ENCODE measurements around a stretch of chr3.

- PRO-cap: no peak
- RAMPAGE, long total RNA, 4 experiments: no peak in any of the 4 experiments
Measured at GRCh38 chr3:195715820-195716410, 4.9 kb upstream of the MUC20 start.

GRCh38 chr3:195722053-195723049, 1.6 kb downstream of the MUC20 start:
- PRO-cap: no peak
- RAMPAGE, long total RNA, 4 experiments: no peak in any of the 4 experiments

DNA sequence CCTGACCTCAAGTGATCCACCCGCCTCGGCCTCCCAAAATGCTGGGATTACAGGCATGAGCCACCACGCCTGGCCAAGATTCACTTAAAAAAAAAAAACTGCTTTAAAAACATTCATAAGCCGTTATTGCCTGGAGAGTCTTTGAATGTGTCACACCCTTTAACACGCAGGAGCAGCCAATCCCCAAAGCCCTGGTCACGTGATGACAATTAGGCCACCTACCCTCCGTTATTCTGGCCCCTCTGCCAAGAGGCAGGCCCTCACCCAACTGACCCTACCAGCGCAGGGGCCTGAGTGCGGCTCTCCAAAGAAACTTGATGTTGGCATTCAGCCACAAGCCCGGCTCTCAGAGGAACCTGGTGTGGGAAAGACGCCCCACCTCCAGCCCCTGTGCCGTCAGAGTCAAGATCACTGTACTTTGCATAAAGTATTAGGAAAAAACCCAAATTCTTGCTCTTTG, 11.5 kb upstream of the MUC4 start:
- PRO-cap: no peak
- RAMPAGE, long total RNA, 4 experiments: no peak in any of the 4 experiments

GRCh38 chr3:195874034-195874407, 34.3 kb downstream of the TNK2 start:
- PRO-cap: no peak
- RAMPAGE, long total RNA, 4 experiments: no peak in any of the 4 experiments

DNA sequence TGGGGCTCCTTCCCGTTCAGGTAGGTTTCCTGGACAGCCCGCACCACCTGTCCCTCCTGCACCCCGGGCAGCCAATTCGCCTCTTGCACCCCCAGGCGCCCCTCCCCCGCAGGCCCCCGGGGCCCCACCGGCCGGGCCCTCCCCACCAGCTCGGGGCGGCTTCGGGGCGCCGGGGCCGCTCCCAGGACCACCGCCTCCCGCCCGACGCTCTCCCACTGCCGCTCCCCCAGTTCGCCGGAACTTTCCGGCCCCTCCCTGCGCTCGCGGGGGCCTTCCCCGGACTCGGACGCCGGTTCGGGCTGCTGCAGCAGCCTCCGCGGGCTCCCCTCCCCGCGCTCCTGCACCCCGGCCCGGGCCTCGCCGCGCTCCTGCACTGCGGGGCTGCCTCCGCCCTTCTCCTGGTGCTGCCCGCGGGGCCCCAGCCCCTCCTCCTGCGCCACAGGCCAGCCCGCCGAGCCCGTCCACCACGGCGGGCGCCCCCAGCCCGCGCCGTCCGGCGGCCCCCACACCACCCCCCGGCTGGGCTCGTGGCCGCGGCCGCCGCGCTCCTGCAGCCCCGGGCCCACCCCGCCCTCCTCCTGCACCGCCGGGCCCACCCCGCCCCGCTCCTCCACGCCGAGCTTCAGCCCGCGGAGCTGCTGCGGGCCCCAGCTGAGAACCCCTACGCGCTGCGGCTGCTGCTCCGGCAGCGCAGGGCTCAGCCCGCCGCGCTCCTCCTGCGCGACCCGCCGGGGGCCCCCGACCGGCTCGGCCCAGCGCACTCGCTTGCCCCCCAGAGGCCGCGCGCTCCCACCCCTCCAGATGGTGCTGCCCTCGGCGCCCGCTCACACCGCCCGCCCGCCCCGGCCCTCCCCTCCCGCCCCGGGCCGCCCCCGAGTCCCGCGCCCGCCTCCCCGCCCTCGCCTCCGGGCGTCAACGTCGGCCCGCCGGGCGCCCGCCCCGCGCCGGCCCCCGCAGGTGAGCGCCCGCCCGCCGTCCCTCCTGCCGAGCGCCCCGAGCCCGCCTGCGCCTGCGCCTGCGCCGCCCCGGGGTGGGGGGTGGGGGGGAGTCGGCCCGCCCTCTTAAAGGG, 742 bp upstream of the TNK2 start:
- PRO-cap: bidirectional peak, plus-strand start outside the sequence, minus-strand start at position 1,005 of the sequence
- RAMPAGE, long total RNA, 4 experiments: no peak in any of the 4 experiments

- PRO-cap: no peak
- RAMPAGE, long total RNA, 4 experiments: no peak in any of the 4 experiments
Measured at GRCh38 chr3:195970102-195970725, 61.9 kb upstream of the TNK2 start.

DNA sequence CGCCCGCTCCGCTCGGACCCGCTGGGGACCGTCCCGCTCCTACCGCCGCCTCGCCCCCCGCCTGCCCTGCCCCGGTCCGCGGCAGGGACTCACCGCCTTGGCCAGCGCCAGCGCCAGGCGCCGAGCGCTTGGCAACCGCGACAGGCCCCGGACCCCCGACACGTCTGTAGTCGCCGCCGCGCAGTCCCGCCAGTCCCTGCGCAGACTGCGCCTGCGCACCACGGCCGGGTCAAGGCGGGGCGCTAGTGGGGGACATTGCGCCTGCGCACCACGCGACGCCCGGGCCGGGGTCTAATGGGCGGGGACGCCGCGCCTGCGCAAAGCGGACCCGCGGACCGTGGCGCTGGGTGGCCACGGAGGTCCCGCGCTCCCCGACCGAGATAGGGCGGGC, 81.7 kb upstream of the TNK2 start:
- PRO-cap: bidirectional peak, plus-strand start at position 320 of the sequence, minus-strand start at position 139 of the sequence
- RAMPAGE, long total RNA, 4 experiments: start-site peak on the minus strand in 4 of 4 experiments, centred at positions 188 to 204 of the sequence, 85 to 349 reads per replicate

DNA sequence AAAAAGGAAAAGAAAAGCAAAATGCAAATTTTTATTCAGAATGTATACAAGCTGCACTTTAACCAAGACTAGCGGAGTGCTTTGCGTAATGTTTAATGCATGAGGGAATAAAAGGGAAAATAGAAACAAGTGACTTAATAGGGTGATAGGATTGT, 543 bp upstream of the TFRC start:
- PRO-cap: no peak
- RAMPAGE, long total RNA, 4 experiments: no peak in any of the 4 experiments

DNA sequence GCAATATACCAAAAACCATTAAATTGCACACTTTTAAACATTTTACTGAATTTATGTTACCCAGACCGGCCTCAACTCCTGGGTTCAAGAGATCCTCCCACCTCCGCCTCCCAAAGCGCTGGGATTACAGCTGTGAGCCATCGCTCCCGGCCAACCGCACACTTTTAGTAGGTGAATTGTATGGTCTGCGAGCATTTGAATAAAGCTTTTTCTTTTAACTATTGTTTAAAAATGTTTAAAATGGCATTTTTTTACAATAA, 1.9 kb downstream of the RNF168 start:
- PRO-cap: no peak
- RAMPAGE, long total RNA, 4 experiments: no peak in any of the 4 experiments

DNA sequence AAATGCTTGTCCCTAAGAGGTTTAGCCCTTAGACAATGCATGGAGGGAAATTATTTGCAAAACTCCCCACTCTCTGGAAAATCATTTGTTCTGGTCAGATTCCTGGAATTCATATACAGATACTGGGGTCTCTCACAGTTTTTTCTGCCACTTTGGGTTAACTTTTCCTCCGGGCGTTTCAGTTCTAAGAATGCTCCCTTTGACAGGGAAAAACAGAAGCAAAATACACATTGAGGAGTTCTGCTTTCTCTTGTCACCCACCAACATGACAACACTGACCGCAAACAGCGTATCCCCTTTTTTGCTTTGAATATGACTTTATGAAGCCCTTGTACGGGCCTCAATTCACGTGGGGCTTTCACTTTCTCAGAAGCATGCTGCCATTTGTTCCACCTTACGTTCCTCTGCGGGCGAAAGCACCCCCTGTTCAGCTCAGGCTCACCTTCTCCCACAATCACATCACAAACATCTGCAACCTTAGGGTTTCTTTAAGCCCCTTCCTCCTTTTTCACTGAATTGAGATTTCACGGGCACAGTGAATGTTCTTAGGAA, 15.1 kb upstream of the NRROS start:
- PRO-cap: no peak
- RAMPAGE, long total RNA, 4 experiments: no peak in any of the 4 experiments

GRCh38 chr3:196631643-196631906, 7.9 kb upstream of the NRROS start:
- PRO-cap: unidirectional peak, plus-strand start at chr3:196631850
- RAMPAGE, long total RNA, 4 experiments: no peak in any of the 4 experiments

- PRO-cap: unidirectional peak, minus-strand start at chr3:197031475
- RAMPAGE, long total RNA, 4 experiments: no peak in any of the 4 experiments
Measured at GRCh38 chr3:197031003-197032116, 1.7 kb upstream of the MELTF start.

- PRO-cap: no peak
- RAMPAGE, long total RNA, 4 experiments: no peak in any of the 4 experiments
Measured at GRCh38 chr3:197062988-197063710, 33.5 kb upstream of the MELTF start.

DNA sequence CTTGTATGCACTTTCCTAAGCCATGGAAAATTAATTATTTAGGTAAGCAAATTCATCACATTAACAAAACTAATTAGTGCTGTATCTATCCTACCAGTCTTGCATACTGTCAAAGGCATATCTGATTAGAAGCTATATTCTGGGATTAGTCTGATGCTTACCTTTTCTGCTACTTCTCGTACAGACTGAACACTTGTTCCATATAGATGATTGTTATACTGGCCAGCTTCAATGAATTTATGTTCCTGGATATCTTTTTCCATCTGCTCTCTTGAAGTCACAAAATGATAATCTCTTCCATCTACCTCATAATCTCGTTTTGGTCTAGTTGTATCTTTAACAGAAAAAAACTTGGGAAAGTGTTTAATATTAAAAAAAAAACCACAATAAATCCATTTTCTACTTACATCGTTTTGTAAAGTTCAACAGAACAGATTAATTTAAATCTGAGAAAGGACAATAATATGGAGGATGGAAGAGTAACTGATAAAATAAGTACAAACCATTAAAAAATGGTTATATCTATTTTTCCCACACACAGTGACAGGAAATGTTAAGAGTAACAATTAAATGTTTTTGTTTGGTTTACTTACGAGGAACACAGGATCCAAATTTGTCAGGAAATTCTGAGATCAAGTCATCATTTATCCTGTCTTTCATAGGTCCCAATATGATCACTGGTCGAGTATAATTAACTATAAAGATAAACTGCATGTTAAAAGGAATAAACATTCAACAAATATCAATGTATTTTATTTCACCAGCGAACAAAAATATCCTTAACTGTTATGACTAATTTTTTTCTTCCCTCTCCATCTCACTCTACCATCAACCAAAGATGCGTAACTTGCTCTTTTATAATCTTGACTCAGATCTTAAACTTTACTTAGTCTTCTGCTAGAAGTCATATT, 35.8 kb upstream of the MELTF start:
- PRO-cap: no peak
- RAMPAGE, long total RNA, 4 experiments: no peak in any of the 4 experiments

GRCh38 chr3:197069097-197069436, 39.5 kb upstream of the MELTF start:
- PRO-cap: no peak
- RAMPAGE, long total RNA, 4 experiments: no peak in any of the 4 experiments

- PRO-cap: unidirectional peak, plus-strand start at chr3:197299062
- RAMPAGE, long total RNA, 4 experiments: no peak in any of the 4 experiments
Measured at GRCh38 chr3:197298909-197299498, 592 bp upstream of the DLG1 start.

DNA sequence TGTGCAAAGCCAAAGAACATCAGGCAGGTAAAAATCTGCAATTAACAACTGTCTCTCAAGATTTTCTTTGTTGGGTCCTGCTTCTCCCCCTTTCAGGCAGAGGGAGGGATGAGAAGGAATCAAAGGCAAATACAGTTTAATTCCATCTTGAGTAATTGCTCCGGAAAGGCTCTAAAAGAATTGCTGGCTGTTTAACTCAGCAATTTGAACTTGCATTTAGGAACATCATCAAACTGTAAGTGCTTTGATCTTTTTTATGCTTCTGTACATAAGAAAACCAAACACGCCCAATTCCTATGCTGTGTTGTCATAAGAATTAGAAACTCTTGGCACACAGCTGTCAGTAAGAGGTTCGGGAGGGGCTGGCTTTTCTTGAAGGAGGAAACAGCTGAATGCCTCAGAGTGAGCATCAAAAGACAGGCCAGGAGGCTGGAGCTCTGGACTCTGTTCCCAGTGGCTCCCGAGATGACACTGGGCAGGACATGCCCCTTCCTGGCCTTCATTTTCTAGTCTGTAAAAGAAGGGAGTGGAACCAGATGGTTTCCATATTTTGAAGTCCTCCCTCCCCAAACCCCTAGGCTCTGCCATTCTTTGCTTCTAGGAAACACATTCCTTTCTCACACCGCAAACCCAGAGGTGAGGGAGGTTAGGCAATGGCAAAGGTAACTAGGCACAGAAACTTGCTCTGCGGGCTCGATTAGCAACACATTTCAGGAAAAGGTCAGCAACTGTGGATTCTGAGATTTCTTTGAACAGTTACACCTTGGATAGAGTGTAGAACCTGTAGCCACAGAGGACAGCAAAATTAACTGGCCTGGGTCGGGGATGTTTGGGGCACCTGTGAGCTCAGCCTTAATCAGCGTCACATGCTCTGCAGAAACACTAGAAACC, 73.8 kb upstream of the DLG1 start:
- PRO-cap: no peak
- RAMPAGE, long total RNA, 4 experiments: no peak in any of the 4 experiments

DNA sequence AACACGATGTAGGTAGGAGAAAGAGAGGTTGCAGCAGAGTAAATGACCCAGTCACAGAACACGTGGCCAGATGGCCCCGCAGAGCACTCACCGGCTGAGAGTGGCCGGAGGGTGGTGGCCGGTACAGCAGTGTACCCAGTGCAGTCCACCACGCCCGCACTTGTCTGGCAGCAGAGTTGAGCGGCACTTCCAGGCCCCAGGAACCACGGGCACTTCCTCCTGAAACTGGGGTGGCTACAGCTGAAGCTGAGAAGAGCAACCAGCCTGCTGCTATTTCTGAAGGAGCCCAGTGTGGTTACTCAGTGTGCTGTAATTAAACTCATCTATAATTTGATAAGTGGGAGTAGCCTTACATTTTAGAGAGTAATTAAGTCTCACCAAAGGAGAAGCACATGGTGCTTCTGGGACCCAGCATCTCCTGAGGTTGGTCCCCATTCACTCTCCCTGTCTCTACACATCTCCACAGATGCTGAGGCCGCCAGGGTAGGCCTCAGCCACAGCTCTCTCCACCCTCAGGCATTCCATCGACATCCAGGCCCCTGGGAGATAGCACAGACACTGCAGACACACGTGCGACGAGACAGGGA, 49.8 kb downstream of the BDH1 start:
- PRO-cap: no peak
- RAMPAGE, long total RNA, 4 experiments: no peak in any of the 4 experiments

GRCh38 chr3:197511840-197512632, 43.7 kb downstream of the BDH1 start:
- PRO-cap: no peak
- RAMPAGE, long total RNA, 4 experiments: no peak in any of the 4 experiments

DNA sequence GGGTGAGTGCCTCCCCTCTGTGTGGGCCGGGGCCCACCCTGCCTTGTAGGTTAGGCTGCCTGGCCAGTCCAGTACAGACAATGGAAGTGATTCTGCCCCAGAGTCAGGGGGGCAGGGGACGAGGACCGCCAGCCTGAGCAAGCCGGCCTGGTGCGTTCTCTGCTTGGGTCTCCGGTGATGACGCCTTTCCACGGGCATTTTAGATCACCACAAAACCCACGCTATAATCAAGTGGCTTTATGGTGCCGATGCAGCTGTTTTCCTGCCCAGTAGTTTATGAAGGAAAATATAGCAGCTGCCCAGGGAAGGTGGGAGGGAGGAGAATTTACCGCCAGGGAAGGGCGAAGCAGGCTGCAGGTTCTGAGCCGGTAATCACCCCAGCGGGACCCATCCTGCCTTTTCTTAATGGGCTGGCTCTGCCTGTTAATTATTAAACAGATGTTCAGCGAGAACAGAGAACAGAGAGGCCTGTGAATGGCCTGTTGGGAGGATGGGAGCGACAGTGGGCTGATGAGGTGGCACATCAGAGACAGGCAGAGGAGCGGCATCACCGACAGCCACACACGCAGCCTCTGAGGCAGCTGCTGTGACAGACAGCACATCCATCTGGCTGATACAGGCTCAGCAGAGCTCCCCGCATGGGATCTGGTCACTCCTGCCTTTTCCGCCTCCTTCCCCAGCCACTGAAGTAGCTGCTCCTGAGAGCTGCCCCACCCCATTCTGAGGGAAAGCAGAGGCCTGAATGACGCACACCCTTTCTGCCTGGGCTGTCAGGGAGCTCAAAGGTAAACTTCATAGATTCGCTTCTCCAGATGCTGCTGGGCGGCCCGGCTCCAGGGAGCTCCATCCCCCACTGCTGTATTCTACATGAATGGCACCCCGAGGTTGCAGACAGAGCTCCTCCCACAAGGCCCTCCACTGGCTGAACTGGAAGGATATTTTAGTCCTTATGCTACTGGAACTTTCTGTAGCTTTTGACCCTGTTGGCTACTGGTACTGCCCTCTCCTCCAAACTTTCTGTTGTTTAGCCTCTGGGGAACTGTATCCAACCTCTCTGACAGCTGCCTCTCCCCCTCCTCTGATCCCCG, 35.0 kb downstream of the BDH1 start:
- PRO-cap: no peak
- RAMPAGE, long total RNA, 4 experiments: no peak in any of the 4 experiments

Measured in esophagus muscularis mucosa (tissue), 4 donors.